Bronchial lymph node (tissue), 1 donor: ENCODE results near the gene MTFP1.

- PRO-cap = no peak
Observed at GRCh38 chr22:30317822-30318352, 8.9 kb downstream of the TBC1D10A start.

DNA sequence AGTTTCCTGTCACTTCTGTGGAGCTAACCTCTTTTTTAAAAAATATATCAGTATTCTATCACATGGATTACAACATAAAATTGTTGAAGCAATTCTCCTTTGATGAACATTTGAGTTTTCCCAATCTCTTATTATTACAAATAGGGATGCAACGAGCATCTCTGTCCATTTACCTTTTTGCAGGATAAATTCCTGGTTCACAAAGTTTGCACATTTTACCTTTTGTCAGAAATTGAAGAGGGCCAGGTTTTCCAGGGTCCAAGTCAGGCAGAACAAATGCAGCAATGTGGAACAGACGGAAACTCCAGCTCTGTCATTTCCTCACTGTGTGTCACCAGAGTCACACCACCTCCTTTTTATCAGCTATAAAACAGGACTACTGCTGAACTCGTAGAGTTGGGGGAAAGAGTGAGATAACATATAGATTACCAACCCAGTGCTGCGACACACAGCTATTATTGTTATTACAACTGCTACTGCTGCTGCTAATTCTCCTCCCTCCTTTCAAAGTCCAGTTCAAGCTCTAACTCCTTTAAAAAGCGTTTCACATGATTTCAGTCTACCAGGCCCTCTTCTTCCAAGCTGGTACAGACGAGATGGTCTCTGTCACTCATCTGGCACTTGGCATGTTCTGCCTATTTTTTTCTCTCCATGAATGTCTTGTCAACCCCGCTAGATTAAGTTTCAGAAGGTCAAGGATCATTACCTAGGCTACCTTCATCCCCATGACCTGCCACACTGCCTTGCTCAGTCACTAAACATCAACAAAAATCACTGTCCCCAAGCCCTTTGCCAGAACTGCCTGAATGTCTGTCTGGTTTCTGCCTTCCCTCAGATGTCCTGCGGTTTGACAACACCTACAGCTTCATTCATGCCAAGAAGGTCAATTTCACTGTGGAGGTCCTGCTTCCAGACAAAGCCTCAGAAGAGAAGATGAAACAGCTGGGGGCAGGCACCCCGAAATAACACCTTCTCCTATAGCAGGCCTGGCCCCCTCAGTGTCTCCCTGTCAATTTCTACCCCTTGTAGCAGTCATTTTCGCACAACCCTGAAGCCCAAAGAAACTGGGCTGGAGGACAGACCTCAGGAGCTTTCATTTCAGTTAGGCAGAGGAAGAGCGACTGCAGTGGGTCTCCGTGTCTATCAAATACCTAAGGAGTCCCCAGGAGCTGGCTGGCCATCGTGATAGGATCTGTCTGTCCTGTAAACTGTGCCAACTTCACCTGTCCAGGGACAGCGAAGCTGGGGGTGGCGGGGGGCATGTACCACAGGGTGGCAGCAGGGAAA lies 3.7 kb upstream of the MTFP1 start:
- PRO-cap = unidirectional peak, plus-strand start at position 394 of the sequence

GRCh38 chr22:30422729-30423528 lies 2.6 kb upstream of the MTFP1 start:
- PRO-cap = unidirectional peak, plus-strand start at chr22:30423114

DNA sequence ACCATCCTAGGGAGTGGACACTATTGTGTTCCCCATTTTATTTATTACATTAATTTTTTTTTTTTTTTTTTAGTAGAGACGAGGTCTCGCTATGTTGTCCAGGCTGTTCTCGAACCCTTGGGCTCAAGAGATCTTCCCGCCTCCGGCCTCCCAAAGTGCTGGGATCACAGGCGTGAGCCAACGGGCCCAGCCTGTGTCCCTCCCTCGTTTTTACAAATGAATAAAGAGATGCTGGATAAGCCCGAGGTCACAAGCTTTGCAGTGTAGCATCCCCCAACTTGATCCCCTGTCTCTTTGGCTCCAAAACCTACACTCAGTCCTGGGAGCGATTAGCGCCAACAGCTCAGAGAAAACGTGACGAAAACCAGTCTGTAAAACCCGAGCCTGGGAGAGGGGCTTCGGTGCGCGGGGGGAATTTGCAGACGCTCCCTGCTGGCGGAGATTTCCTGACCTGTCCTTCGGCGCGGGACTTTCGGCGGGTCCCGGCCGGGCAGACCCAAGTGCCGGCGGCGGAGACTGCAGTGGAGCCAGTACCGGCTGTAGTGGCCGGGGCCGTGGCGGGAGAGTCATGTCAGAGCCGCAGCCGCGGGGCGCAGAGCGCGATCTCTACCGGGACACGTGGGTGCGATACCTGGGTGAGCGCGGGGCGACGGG lies at the start of gene MTFP1:
MTFP1 (plus strand) TSS at position 457 of the 654 bp plus-strand sequence.
- PRO-cap = unidirectional peak, plus-strand start at position 499 of the sequence

DNA sequence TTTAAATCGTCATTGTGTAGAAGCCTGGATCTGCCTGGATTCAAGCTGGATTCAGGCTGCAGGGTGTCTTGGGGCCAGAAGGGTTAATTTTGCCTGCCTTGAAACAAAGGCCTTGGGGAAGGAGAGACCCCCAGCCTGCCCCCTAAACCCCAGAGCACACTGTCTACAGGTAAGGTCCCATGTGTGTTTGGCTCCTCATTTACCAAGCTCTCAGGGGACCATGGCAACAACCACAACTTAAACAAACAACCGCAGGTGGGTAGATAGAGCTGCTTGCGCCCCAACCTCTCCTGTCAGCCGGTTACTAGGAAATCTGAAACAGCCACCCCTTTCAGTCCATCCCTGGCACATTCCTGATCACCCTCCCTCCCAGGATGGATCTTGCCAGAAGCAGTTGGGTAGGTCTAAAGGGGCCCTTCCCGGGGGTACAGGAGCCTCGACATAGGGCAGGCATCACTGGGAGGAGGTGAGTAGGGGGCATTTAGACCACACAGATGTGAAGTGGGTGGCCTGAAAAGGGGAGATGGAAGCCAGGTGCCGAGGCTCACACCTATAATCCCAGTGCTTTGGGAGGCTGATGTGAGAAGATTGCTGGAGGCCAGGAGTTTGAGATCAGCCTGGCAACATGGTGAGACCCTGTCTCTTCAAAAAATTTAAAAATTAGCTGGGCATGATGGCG lies 3.3 kb upstream of the SEC14L3 start:
- PRO-cap = no peak

DNA sequence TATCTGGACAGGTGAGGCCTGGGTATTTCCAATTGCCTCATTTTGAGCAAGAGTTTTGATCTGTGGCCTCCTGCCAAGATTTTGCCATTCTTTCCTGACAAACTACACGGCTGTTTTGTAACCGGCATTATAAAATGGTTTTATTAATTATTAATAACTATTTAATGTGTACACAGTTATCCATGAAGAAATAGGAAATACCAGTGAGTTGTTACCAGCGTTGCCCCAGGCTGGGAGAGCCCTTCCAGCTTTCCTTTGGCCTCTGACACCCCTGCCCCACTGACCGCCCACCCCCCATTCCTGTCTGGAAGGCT lies 14.9 kb upstream of the SEC14L3 start:
- PRO-cap = no peak

GRCh38 chr22:30668400-30668972 lies 811 bp upstream of the DUSP18 start:
- PRO-cap = no peak

DNA sequence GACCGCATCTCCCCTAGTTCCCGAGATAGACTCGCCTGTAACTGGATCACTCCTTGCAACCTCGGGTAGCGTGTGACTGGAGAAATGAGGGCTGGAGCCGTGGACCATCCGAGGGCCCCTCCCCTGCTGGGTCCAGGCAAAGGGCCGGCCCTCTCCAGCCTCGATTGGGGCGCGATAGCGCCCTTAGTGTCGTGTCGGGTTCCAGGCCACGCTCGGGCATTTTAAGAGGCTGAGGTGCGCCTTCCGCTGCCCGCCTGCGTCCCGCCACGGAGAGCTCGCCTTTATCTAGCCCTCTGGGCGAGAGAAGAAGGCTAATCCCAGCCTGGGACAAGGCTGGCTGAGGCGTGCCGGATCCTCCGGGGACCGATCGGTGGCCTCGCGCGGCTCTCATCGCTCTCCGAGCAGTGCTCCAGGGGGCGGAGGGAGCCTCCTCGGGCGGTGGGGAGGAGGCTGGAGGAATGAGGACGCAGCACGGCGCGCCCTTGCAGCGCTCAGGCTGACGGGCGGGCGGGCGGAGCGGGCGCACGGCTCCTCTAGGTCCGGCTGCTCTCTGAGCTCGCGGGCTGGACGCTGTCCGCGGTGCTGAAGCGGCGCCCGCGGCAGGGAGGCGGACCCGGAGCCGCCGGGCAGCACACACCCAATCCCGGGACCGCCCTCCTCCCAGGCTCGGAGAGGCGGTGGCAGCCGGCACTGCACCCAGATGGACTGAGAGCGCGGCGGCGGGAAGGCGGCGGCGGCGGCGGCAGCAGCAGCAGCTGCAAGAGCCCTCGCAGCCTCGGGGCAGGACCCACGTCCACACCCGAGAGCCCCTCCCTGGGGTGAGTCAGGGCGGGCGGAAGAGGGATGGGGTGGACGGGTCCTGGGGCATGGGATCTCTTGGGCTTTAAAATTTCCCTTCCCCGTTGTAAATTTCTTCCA lies 107.9 kb downstream of the OSBP2 start:
- PRO-cap = unidirectional peak, plus-strand start at position 708 of the sequence

- PRO-cap = no peak
Observed at GRCh38 chr22:31039027-31039809, 41.9 kb upstream of the SMTN start.

DNA sequence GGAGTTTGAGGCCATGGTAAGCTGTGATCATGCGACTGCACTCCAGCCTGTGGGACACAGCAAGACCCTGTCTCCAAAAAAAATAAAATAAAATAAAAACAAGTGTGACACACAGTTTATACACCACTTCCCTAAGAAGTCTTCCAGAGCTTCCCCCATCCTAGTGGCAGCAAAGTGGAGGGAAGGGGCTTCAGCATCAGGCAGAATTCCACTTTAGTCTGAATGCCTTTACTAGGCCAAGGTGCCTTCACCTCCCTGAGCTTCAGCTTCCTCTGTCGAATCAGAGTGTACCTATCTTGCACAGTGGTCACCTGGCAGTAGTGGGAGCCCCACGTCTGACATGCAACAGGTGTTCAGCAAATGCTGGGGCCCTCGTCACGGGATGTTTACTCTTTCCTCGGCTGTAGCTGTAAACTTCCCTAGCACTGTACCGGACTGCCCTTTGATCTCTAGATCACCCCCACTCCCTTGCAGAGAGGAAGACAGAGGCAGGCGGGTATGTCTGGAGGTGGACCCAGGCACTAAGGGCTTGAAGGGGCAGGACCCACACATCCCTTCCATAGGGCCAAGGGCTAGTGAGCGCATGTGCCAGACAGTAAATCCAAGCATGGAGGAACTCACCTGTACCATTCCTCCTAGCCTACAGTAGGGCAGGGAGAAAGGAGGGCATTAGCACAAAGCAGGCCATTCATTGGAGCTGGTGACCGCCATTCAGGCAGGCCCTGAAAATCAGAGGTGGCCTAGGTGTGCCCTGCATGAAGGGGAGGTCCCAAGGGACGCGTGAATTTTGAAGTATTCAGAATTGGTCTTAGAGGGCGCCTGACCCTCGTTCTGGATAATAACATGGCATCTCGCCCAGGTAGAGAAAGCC lies 2.1 kb upstream of the SMTN start:
- PRO-cap = no peak

DNA sequence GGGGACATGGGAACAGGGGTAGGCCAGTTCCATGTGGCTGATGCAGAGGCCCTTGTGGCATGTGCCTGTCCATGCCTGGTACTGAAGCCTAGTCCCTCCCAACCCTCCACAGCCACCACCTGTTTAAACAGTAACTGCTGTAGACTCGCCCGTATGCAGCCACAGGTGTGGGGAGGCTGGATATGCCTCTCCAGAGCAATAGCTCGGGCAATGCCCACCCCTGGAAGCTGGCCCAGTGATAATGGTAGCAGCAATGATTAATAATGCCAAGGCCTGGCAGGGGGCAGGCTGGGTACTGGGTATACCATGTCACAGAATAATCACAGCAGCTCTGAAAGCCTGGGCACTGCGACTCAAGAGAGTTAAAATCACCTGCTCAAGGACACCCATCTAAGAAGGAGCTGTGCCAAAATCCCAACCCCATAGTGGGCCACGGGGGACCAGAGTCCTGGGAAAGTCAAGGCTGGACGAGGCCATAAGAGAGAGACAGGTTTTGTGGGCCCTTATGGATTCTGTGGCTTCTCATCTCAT lies 2.4 kb downstream of the SMTN start:
- PRO-cap = no peak

GRCh38 chr22:31087048-31087351 lies 5.9 kb downstream of the SMTN start:
- PRO-cap = no peak

GRCh38 chr22:31093041-31093558 lies 12.0 kb downstream of the SMTN start:
- PRO-cap = no peak

DNA sequence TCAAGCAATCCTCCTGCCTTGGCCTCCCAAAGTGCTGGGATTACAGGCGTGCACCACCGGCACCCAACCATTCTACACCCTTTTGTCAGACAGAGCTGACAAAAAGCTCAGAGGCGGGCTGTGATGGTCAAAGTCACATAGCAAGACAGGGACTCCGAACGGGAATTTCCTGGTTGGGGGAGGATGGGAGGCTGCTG lies 811 bp downstream of the SELENOM start:
- PRO-cap = no peak

DNA sequence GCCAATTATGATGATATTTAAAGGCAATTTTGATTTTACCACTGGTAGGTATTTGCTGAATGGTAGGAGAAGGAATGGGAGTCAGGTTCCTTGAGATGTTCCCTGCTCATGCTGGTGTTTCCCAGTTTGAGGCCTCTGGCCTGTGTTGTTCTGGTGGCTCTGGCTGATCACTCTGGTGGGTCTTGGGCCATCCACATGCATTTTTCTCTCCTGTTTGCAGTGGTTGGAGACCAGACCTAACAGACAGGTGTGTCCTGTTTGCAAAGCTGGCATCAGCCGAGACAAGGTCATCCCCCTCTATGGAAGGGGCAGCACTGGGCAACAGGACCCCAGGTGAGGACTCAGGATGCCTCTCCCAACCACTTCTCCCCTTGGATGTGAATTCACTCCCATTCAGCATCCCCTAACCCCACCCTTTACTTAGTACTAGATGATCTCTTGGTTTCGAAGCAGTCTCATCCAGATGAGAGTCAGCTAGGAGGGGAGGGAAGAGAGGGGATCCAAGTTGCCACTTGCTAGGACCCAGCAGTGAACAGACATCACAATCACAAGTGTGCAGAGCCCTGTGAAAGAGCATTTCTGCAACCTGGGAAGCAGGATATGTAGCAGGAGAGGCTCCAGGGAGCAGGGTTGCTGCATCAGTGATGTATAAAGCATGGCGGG lies 16.7 kb upstream of the LIMK2 start:
- PRO-cap = no peak

- PRO-cap = no peak
Observed at GRCh38 chr22:31243247-31243714, 31.2 kb downstream of the LIMK2 start.

GRCh38 chr22:31286106-31286881 lies 6.0 kb downstream of the PIK3IP1 start:
- PRO-cap = bidirectional peak, plus-strand start at chr22:31286527, minus-strand start at chr22:31286419

DNA sequence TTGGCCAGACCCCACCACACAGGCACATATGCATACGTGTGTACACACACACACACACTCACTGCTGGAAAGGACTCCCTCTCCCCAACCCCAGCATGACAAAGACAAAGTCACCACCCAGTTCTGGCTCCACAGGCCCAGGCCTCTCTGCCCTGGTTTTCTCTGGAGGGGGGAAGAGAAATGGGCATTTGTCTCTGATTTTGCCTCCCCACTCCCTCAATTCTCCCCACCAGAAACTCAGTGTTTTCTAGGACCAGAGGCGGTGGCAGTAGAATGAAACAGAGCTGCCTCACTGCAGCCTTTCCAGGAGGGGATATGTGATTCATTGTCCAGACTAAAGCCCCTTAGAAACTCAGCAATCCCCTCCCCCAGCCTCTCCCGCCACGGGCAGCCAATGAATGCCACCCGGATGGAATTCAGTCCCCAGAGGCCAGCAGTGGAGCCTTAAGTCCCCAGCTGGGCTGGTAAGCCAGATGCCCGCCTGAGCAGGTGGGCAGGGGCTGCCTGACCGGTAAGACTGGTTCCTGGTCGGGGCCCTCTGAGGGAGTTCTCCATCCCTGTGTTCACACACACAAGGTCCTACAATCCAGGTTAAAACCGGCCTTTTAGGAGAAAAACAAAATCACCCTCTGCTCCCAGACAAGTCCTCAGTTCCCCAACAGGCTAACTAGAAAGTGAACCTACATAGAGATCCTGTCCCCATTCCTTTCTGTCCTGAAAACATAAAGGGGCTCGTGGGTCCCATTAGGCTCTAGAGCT lies 3.0 kb downstream of the PATZ1 start:
- PRO-cap = no peak

GRCh38 chr22:31346407-31347286 lies 501 bp upstream of the PATZ1 start:
- PRO-cap = bidirectional peak, plus-strand start at chr22:31346432, minus-strand start at chr22:31346574; bidirectional peak, plus-strand start at chr22:31346764, minus-strand start at chr22:31346708; unidirectional peak, minus-strand start at chr22:31347139

DNA sequence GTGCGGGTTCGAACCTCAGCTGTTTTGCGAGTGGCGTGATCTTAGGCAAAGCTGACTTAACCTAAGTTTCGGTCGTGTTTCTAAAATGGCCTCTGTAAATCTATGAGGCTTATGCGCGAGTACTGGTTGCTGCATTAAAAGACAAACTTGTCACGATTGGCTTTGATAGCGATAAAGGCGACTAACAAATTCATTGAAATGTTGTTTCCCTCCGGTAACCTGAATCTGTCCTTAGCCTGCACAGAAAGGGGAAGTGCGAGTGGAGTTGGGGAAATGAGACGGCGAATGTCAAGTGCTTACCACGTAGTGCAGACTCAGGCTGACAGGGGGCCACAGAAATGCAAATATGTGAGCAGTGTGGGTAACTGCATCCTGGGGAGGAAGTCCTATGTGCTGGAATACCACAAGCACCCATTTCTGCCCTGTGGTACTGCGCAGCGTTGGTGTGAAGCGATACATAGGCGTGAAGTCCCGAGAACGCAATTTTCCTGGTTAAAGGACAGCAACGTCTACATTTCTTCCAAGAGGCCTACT lies 779 bp upstream of the EIF4ENIF1 start:
- PRO-cap = bidirectional peak, plus-strand start at position 414 of the sequence, minus-strand start at position 290 of the sequence